ENCODE data around the gene TADA2B.

DNA sequence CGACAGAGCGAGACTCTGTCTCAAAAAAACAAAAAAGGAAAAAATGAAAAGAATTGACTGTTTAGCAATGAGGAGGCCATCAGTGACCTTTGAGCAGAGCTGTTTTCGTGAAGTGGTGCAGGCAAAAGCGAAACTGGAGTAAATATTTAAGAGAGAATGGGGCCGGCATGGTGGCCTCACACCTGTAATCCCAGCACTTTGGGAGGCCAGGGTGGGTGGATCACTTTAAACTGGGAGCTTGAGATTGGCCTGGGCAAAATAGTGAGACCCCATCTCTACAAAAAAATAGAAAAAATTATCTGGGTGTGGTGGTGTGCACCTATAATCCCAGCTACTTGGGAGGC lies 25.0 kb downstream of the TBC1D14 start:
- PRO-cap: no peak
- RAMPAGE, long total RNA: no peak

GRCh38 chr4:6942977-6943632 lies 33.5 kb downstream of the TBC1D14 start:
- PRO-cap: no peak
- RAMPAGE, long total RNA: no peak

DNA sequence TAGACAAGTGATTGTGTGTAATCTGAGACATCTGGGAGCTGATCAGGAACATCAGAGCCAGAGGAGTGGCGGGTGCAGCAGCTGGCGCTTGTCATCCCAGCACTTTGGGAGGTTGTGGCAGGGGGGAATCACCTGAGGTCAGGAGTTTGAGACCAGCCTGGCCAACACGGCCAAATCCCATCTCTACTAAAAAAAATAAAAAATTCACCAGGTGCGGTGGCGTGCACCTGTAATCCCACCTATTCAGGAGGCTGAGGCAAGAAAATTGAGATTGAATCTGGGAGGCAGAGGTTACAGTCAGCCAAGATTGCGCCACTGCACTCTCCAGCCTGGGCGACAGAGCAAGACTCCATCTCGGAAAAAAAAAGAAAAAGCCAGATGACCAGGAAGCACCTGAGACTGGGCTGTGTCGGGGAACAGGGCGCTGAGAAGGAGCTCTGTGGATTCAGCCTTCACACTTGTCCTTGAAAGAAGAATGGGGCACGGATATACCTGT lies 39.1 kb downstream of the CCDC96 start:
- PRO-cap: no peak
- RAMPAGE, long total RNA: no peak

- PRO-cap: bidirectional peak, plus-strand start at chr4:7043324, minus-strand start at chr4:7043064
- RAMPAGE, long total RNA: no peak
These were observed at the start of gene TADA2B for GRCh38 chr4:7043149-7043886. Gene TADA2B, plus strand, starts transcription at chr4:7043372.

- PRO-cap: no peak
- RAMPAGE, long total RNA: no peak
These were observed 11.6 kb downstream of the TADA2B start for GRCh38 chr4:7054657-7055257.

- PRO-cap: bidirectional peak, plus-strand start at chr4:7250627, minus-strand start at chr4:7250460; bidirectional peak, plus-strand start at chr4:7250874, minus-strand start at chr4:7250780
- RAMPAGE, long total RNA: start-site peak on the plus strand at chr4:7250814-7250952, 10 reads
These were observed 58.0 kb downstream of the SORCS2 start for GRCh38 chr4:7250127-7250998.

GRCh38 chr4:7564112-7564731 lies 129.5 kb upstream of the PSAPL1 start:
- PRO-cap: no peak
- RAMPAGE, long total RNA: no peak

- PRO-cap: bidirectional peak, plus-strand start at chr4:7910596, minus-strand start at chr4:7910589
- RAMPAGE, long total RNA: no peak
These were observed 29.1 kb downstream of the AFAP1 start for GRCh38 chr4:7910456-7911096.

GRCh38 chr4:7986010-7986540 lies 46.4 kb upstream of the AFAP1 start:
- PRO-cap: no peak
- RAMPAGE, long total RNA: no peak

GRCh38 chr4:8125508-8126336 lies 32.9 kb downstream of the ABLIM2 start:
- PRO-cap: no peak
- RAMPAGE, long total RNA: no peak

DNA sequence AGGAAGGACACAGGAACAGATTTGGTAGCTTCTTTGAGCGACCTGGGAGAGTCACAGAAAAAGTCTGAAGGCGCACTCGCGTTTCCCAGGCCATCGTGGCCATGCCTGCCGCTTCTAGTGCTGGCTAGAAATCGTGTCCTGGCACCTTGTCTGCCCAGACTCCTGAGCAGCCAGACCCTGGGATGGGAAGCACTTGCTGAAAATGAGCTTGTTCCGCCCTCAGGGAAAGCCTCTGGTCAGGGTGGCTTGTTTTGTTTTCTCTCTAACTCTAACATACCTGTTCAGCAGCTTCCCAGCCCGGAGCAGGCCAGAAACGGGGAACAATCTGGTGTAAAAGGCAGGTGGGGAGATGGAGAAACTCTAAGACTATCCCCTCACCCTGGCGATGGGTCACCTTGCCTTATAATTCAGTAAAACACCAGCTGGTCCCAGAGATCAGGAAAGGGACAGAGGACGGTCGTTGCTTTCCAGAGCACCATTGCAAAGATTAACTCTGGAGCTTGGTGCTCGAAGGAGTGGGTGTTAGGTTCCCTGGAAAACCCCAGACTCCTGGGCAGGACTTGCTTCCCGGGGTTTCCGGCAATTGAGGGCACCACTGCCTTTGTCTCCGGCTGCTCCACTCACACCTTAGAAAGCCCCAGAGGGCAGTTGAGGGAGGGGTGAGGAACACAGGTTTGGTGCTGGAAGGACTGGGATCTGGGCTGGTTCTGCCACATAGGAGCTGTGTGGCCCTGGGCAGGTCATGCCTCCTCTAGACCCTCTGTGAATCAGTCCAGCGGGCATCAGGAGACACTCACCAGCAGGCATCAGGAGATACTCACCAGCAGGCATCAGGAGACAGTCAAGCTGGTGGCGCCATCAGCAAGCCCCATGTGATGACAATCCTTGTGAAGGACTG lies 4.6 kb upstream of the SH3TC1 start:
- PRO-cap: no peak
- RAMPAGE, long total RNA: no peak

- PRO-cap: no peak
- RAMPAGE, long total RNA: no peak
These were observed 9.8 kb downstream of the SH3TC1 start for GRCh38 chr4:8208709-8209540.

DNA sequence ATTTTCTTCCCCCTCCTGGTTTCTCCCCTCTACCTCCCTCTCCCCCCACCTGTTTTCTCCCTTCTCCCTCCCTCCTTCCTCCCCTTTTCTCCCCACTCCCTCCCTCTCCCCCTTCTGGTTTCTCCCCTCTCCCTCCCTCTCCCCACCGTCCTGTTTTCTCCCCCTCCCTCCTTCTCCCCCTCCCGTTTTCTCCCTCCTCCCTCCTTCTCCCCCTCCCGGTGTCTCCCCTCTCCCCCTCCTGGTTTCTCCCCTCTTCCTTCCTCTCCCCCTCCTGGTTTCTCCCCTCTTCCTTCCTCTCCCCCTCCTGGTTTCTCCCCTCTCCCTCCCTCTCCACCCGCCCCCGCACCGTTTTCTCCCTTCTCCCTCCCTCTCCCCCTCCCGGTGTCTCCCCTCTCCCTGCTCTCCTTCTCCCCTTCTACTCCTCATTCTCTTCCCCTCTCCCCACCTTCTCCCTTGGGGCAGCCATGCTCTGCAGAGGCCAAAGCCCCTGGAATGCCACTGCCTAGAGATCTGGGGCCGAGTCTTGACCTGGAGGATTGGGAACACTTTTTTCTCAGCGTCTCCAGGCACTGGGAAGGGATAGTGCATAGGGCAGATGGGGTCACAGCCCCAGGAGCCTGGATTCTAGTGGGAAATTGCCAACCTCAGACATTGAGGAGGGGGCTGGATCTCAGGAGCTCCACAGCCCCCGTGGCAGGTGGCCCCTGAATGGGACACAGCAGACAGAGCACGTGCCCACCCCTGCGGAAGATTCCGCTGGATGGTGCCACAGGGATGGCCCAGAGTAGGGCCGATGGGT lies 12.2 kb downstream of the SH3TC1 start:
- PRO-cap: no peak
- RAMPAGE, long total RNA: no peak

- PRO-cap: no peak
- RAMPAGE, long total RNA: no peak
These were observed 23.8 kb downstream of the SH3TC1 start for GRCh38 chr4:8222664-8223610.

- PRO-cap: no peak
- RAMPAGE, long total RNA: no peak
These were observed 29.0 kb downstream of the SH3TC1 start for GRCh38 chr4:8227709-8228872.

DNA sequence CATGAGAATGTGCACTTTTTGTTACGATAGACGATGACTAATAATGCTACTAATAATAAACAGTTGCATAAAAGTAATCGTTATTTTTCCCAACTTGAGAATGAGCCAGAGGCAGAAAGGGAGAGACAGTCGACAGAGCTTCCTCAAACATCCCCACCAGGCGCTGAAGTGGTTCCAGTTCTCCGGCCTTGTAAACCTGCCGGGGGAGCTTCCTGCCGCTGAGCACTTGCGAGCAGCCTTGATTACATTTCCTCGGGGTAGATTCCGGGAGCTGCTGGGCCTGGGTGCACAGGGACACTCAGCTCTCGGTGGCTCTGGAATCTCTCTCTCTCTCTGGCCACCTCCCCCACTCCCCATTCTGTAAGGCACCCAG lies 8.8 kb upstream of the HTRA3 start:
- PRO-cap: unidirectional peak, plus-strand start at position 97 of the sequence
- RAMPAGE, long total RNA: no peak

DNA sequence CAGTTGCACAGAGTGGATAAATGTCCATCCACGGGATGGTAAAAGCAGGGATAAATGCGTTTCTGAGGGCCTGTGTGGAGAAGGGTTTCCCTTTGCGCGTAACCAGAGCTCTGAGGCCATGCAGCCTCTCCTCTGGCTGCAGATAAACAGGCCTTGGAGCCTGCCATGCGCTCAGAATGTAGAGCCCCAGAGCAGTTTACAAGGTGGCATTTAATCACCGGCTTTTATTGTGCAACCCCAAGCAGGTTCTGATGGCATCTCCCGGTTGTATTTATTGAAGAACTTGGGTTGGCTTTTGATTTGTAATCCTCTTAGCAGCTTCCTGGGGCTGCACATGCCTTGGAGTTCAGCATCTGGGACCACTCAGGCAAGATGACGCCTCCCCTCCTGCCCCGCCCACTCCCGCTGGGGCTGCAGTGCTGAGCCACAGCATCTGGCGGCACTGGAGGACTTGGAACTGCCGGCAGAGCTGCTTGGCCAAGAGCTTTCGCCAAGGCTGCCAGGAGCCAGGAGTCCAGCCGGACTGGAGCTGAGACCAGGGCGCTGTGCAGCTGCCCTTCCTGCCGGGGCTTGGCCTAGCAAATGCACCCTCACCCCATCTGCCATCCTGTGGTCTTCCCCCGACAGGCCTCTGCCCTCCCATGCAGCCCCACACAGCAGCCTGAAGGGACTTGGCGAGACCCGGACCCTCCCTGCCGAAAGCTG lies 5.2 kb downstream of the HTRA3 start:
- PRO-cap: unidirectional peak, plus-strand start at position 442 of the sequence
- RAMPAGE, long total RNA: no peak

DNA sequence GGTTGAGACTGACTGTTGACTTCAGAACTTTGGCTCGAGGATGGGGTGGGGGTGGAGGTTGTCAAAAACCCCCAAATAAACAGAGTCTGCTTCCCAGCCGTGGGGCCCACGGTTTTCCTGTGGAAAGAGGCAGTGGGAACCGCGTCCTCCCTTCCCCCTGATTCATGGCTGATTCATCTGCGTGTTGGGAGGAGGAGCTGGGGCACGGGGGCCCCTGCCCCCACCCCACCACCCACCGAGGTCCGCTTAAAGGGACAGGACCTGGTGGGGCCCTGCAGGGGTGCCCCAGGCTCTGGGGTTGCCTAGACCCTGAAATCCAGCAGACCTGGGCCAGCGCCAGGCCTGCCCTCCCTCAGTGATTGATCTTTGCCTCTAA lies 8.9 kb downstream of the HTRA3 start:
- PRO-cap: unidirectional peak, minus-strand start at position 166 of the sequence
- RAMPAGE, long total RNA: no peak

- PRO-cap: no peak
- RAMPAGE, long total RNA: no peak
These were observed 80.2 kb downstream of the HTRA3 start for GRCh38 chr4:8349879-8350115.

DNA sequence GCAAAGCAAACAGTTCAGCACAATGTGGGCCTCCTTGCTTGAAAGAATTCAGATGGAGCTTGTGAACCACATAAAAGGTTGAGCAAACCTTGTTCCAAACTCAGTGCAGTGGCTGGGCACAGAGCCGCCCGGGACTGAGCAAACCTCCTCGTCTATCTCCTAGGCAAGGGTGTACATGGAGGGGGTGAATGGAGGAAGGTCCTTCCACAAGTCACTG lies 82.4 kb downstream of the HTRA3 start:
- PRO-cap: unidirectional peak, plus-strand start at position 103 of the sequence
- RAMPAGE, long total RNA: no peak

Measured in vagina (tissue), 1 donor.